A375 (cell line): ENCODE data around the genes PAM16 and ZNF500.

DNA sequence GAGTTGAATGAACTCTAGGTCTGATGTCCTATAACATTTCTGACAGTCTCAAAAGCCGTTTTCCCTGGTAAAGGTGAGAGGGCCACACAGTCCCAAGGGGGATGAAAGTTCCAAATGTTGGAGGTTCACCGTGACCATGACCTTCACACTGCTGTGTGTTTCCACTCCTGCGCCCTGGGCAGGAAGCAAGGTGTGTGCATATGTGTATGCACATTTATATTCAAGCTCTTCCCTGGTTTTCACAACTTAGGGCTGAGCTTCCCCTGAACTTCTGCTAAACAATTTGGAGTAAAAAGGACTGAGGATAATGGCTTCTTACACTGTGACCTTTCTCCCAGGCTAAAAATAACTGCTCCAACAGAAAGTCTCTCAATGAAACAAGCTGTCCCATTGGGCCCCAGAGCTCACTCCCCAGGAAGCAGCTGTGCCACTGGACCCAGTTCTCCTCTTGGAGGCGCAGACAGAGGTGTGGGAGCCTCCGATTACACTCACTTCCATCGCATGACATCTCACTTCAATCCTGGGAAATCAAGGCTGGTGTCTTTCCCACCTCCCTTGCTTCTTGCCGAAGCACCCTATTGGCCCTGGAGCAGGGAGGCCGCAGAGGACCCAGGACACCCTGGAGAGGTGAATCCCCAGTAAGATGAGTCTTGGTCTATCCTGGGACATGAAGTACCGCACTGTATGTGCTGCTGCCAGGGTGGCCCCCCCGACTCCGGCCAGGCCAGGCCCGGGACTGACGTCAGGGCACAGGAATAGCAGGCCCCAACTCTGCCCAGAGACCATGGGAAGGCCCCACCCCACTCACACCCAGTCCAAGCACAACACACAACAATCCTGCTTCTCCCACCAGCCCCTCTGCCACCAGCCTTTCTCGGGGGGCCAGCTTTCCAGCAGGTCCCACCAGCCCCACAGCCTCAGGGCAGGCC, 29.7 kb downstream of the SRL start:
- RAMPAGE, long total RNA, result no peak

- RAMPAGE, long total RNA, result no peak
Observed at GRCh38 chr16:4309899-4310413, 5.9 kb upstream of the GLIS2 start.

GRCh38 chr16:4324014-4324612, 8.2 kb downstream of the GLIS2 start:
- RAMPAGE, long total RNA, result no peak

GRCh38 chr16:4350486-4351824, at the start of gene PAM16:
TSS of gene PAM16 (minus strand) at chr16:4351321.
- RAMPAGE, long total RNA, result start-site peak on the minus strand at chr16:4351266-4351315, 187 and 80 reads in 2 replicates

GRCh38 chr16:4373732-4374735, 2.4 kb downstream of the VASN start:
- RAMPAGE, long total RNA, result no peak

DNA sequence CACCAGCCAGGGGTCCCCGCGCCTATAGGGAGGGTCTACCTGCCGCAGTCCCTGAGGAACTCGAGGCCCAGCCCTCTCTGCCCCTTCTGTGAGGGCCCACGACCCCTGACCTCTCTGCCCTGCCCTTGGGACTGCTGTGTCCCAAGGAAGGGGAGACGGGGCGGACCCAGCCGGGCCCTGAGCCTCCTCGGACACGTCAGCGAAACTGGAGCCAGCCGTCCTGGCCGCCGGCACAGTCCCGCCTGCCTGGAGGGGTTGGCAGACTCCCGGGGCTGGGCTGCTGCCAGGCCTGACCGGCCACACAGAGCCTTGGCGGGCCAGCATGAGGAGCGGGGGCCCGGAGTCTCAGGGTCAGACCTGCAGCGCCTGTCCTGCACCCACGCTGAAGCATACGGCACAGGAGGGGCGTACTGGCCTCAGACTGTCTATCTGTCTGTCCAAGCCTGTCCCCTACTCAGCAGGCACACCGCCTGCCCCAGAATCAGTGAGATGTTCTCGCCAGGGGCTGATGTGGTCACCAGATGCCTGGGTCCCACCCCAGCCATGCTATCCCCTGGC, 4.5 kb downstream of the VASN start:
- RAMPAGE, long total RNA, result no peak

GRCh38 chr16:4376628-4377540, 5.2 kb downstream of the VASN start:
- RAMPAGE, long total RNA, result no peak

GRCh38 chr16:4379012-4379415, 7.4 kb downstream of the VASN start:
- RAMPAGE, long total RNA, result no peak

GRCh38 chr16:4401378-4401986, 14.9 kb downstream of the CORO7 start:
- RAMPAGE, long total RNA, result no peak

GRCh38 chr16:4412306-4413037, 3.9 kb downstream of the CORO7 start:
- RAMPAGE, long total RNA, result no peak

- RAMPAGE, long total RNA, result no peak
Observed at GRCh38 chr16:4609186-4610324, 5.1 kb downstream of the UBALD1 start.

GRCh38 chr16:4610519-4610790, 4.2 kb downstream of the UBALD1 start:
- RAMPAGE, long total RNA, result no peak

DNA sequence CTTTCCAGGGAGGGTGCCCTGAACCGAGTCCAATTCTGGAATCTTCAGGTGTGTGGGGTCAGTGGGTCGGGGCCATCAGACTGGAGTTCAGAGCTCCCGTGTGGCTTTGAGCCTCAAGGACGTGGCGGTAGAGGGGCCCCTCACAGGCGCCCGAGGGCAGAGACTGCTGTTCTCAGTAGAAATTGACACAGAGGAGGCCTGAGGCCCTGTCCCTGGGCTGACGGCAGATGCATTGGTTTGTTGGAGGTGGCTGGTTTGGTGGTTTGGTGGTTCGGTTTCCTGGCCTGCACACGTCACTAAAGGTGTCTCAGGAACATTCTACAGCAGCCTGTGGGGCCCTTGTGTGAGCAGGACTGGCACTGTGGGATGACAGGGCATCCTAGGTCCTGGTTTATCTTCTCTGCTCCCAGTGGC, 16.9 kb upstream of the NUDT16L1 start:
- RAMPAGE, long total RNA, result no peak

GRCh38 chr16:4698229-4699144, 5.1 kb downstream of the NUDT16L1 start:
- RAMPAGE, long total RNA, result no peak

DNA sequence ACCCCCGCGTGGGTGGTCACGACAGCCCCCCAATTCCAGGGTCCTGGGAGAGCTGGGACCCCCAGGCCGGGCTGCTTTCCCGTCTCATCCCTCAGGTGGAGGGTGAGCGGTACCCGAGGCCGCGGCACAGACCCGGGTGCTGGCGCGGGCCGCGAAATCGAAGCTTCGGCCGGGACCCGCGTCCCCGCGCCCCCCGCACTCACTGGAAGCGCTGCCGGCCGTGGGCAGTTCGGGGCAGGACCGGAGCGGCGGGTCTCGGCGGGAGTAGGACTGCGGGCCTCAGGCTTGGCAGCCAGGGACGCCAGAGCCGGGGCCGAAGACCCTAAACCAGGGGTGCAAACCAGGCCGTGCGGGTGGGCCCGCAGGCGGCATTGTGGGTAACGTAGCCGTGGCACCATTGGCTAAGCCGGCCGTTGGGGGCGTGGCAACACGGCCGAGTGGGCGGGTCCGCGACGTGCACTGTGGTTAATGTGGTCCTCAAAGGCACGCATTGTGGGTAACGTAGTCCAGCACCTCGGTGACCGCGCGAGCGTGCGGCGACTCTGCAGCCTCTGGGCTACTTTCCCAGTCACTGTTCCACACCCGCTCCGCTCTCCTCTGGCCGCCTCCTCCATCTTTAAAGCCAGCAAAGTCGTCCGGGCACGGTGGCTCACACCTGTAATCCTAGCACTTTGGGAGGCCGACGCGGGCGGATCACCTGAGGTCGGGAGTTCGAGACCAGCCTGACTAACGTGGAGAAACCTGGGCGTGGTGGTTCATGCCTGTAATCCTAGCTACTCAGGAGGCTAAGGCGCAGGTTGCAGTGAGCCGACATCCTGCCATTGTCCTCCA, at the start of gene ZNF500:
ZNF500 (minus strand) TSS at position 349 of the 831 bp plus-strand sequence.
- RAMPAGE, long total RNA, result no peak

- RAMPAGE, long total RNA, result no peak
Observed at GRCh38 chr16:4868380-4869282, 21.4 kb downstream of the UBN1 start.

GRCh38 chr16:5024782-5025459, 8.8 kb downstream of the NAGPA start:
- RAMPAGE, long total RNA, result no peak

GRCh38 chr16:5080657-5081558, 9.3 kb downstream of the ALG1 start:
- RAMPAGE, long total RNA, result no peak

- RAMPAGE, long total RNA, result no peak
Observed at GRCh38 chr16:6726478-6726930, 707.7 kb downstream of the RBFOX1 start.

GRCh38 chr16:8110612-8111405, 479.5 kb downstream of the TMEM114 start:
- RAMPAGE, long total RNA, result no peak